ENCODE data around the genes PSME1, TGM1 and RABGGTA.

DNA sequence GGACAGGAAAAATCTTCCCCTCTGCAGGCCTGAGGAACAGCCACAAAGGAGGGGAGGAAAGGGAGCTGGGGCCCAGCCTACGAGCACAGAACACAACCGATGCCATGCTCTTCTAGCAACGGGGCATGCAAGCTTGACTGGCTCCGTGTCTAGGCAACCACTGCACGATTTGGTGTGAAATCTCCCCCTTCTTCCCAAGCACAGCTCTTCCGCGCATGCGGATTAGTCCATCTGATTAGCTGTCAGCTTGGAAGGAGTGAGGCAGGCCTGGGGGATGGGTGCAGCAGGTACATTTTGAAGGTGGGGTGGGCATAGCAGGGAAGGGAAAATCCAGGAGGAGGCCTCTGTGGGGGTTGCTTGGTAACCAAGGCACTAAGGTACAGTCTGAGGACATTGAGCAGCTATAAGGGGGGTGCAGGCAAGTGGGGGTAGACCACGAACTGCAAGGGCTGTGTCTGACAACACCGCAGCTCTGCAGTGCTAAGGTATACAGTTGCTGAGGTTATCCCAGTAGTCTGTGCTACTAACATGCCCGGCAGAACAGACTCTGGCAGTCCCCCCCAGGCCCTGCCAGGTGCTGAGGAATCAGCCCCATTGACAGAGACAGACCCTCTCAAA, 1.4 kb upstream of the MYH7 start:
- PRO-cap, result no peak
- RAMPAGE, long total RNA, result no peak

DNA sequence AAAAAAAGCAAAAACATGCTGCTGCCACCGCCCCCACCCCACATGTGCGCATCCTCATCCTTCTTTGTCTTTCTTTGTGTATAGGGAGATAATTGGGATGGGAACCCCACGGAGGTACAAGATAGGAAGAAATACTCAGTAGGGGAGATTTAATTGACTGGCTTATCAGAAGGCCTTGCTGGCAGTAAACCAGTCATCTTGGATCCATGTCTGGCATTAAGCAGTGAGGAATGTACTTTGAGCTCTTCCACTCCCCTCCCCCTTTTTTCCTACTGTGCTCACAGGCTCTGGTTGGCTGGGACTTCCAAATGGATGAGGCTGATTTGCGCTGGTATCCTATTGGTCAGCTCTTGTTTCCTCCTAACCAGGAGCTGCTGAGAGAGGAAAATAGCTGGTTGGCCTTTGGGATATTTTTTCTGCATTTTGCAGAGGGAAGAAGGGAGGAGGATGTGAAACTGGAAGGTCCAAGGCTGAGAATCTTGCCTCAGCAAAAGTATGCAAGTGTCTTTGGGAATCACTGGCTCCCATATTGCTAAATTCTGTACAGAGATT, 24.7 kb downstream of the NGDN start:
- PRO-cap, result no peak
- RAMPAGE, long total RNA, result no peak

DNA sequence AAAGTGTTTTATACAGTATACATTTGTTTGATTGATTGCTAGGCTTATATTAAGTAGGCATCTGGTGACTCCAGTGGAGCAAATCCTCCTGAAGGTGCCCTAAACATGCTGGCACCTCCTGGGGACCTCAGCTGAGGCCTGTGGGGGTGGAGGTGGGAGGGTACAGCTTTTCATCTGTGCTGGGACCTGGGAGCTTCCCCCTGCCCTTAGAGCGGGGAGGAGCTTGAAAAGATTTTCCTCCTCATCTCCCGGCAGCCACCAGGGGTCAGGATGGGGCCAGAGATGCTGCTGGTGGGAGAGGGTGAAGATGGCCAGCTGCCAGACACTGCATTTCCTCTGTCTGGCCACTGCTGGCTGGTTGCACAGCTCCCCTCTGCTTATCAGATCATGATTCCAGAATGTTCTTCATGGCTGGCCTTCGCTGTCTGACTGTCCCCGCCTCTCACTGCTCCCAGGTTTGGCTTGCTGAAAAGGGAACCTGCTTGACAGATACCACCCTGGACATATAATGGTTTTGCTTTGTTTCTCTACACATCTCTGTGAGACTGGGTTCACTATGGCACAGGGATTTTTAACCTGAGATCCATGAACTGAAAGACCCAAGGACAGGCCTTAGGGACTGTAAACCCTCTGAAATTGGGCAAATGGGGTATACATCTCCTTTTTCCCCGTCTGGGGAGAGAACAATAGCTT, 10.5 kb upstream of the JPH4 start:
- PRO-cap, result no peak
- RAMPAGE, long total RNA, result no peak

DNA sequence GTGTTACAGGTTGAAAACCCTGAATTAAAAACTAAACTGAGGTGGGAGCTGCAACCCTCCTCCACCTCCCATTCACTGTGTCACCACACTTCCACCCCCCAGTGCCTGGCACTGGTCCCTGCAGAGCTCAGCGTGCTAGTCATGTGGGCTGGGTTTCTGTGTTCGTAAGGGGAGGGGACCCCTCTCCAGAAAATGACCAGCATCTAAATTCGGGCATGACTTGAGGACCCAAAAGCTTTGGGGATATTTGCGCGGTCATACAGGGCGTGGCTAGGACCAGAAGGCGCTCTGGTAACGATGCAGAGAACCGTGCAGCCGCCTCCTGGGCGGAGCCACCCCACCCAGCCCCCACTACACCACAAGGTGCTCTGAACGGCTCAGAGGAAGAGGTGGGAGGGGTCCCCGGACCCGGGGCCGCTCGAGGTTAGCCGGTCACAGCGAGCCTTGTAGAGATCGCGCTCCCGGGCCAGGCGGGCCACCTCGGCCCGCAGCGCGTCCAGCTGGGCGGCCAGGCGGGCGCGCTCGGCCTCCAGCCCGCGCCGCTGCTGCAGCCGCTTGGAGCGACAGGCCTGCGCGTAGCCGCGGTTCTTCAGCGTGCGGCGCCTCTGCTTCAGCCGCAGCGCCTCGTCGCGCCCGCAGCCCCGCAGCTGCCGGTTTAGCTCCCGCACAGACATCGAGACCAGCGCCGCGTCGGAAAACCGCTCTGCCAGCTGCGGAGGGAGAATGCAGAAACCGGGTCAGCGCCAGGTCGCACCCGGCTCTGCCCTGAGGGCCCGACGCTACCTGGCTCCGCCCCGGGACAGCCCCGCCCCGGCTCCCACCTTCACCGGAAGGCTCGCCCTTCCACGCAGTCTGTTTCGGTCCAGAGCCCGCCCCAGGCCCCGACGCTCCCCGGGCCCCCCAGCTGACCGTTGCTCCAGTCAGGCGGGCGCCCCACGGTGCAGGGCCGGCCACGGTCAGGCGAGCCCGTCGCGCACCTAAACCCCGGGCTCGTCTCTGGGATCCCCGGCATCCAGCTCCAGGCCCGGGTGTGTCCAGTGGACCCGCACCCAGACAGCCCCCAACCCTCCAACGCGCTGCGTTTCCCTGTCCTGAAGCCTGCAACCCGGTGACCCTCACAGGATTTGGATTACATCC, 9.9 kb downstream of the CPNE6 start:
- PRO-cap, result bidirectional peak, plus-strand start at position 449 of the sequence, minus-strand start at position 79 of the sequence; bidirectional peak, plus-strand start at position 826 of the sequence, minus-strand start at position 762 of the sequence
- RAMPAGE, long total RNA, result no peak

DNA sequence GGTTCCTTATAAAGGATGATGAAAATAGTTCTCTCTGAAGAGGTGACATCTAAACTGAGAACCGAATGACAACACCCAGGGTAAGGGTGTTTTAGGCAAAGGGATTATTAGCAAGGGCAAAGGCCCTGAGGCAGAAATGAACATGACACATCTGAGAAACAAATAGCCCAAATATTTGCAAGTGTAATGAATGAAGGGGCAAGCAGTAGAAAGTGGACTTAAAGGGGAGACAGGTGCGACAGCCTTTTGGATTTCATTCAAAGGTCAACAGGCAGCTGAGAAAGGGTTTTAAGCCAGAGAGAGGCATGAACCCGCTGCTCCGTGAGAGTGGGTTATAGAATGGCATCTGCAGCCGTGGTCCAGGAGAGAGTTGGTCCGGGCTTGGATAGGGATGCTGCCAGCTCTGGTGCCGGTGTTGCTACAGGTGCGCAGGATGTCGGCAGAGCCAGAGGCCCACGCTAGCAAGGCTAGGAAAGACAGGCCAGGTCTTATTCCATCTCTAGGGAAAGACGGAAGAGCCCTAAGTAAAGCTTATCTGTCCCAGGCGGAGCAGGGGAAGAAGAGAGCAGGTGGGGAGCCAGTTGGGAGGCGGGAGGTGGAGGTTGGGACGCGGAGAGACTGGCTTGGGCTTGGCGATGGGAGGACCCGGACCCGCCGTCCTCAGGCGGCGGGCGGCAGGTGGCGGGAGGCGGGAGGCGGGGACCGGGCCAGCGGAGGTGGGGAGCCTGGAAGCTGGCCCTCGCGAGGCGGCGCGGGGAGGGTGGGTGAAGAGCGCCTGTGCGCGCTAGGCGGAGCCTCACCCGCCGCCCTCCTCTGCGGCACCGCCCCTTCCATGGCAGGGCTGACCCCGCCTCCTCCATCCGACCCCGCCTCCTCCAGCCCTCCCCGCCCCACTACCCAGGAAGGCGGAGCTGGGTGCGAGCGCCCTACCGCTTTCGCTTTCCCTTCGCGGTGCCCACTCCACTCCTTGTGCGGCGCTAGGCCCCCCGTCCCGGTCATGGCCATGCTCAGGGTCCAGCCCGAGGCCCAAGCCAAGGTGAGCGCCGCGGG, at the start of gene PSME1:
Gene PSME1 (plus strand): TSS at position 929 of the 1,050 bp plus-strand sequence.
- PRO-cap, result bidirectional peak, plus-strand start at position 938 of the sequence, minus-strand start at position 680 of the sequence
- RAMPAGE, long total RNA, result start-site peak on the plus strand centred at position 944 of the sequence, 40 bp wide, 4,915 and 1,362 reads in 2 replicates

- PRO-cap, result no peak
- RAMPAGE, long total RNA, result no peak
Measured at GRCh38 chr14:24185638-24186458, 2.8 kb downstream of the IPO4 start.

DNA sequence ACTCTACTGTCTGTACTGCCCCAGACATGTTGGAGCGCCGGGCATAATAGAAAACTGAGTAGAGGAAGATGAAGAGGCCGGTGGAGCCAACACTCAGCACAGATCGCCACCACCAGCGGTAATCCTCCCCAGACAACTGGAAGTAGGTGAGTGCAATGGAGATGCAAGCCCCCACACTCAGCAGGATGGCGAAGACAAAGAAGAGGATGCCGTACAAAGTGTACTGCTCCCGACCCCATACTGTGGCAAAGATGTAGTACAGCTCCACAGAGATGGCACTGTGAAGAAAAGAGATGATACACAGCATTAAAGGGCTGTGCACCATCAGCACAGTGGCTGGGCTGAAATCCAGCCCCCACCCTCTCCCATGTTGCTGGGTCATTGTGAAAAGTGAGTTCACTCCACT, 918 bp upstream of the IPO4 start:
- PRO-cap, result no peak
- RAMPAGE, long total RNA, result no peak

- PRO-cap, result no peak
- RAMPAGE, long total RNA, result no peak
Measured at GRCh38 chr14:24202570-24203329, 2.7 kb upstream of the TSSK4 start.

DNA sequence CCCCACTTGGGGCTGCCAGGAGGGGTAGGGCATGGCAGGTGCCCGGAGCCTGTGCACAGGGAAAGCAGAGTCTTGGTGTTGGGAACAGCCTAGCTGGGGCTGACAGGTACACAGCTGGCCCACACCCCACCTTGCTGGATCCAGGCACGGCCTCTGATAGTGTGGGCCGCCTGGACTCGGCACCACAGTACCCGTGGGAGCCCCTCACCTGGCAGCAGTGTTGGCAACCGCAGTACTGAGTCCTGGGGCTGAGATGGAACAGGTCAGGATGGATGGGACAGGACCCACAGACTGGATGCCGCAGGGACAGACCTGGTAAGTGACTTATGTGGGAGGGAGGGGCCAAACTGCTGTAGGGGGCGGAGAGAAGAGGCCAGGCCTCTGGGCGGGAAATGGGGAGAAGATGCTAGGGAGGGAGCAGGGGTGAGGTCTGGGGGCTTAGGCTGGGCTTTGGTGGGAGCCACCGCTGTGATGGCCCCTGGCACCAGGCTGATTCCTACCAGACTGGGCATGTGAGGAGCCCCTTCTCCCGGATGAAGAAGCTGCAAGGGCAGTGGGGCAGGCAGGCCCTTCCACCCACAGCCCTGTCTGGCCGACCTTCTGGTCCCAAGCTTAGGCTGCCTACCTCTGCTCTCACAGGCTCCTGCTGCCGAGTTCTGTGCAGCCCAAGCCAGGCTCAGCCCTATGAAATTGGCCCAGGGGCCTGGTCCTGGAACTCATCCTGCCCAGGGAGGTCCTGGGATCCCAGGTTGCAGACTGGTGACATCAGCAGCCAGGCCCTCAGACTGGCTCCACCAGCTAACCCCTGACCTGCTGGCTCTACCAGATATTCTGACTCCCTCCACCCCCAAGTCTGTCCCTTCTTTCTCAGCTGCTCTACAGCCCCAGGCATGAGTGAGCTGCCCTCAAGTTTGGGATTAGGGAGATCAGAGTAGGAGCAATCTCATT, at the start of gene TGM1:
Gene TGM1 (minus strand): TSS at position 297 of the 948 bp plus-strand sequence.
- PRO-cap, result no peak
- RAMPAGE, long total RNA, result no peak

DNA sequence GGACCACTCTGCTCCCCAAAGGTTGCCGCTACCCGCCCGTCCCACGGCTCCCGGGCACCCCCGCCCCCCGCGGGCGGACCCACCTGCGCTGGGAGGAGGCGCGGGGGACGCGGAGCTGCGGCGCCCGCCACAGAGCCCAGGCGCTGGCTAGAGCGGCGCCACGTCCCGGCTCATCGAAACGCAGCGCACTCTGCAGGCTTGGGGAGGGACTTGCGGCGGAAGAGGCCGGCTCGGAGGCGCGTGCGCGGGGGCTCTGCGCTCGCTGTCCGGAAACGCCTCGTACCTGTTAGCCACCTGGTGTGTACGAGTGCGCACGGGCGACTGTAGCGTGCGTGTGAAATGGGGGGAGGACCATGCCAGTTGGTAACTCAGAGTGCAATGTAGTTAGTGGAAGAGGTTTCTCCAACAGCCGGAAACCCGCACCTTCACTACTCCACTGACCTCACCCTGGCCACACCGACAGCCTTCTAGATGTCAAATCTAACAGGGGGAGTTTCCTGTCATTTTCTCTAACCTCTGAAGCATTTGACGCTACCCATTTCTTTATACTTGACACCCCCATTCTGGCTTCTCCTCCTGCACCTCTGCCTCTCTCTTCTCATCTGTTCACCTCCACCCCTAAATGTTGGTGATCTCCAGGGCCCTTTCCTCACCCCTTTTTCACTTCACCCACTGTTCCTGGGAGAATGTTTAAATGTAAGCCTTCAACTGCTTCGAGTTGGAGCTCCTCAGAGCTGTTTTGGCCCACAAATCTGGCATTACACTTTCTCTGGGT, at the start of gene RABGGTA:
Gene RABGGTA (minus strand): TSS at position 194 of the 775 bp plus-strand sequence.
- PRO-cap, result bidirectional peak, plus-strand start at position 286 of the sequence, minus-strand start at position 58 of the sequence
- RAMPAGE, long total RNA, result no peak

DNA sequence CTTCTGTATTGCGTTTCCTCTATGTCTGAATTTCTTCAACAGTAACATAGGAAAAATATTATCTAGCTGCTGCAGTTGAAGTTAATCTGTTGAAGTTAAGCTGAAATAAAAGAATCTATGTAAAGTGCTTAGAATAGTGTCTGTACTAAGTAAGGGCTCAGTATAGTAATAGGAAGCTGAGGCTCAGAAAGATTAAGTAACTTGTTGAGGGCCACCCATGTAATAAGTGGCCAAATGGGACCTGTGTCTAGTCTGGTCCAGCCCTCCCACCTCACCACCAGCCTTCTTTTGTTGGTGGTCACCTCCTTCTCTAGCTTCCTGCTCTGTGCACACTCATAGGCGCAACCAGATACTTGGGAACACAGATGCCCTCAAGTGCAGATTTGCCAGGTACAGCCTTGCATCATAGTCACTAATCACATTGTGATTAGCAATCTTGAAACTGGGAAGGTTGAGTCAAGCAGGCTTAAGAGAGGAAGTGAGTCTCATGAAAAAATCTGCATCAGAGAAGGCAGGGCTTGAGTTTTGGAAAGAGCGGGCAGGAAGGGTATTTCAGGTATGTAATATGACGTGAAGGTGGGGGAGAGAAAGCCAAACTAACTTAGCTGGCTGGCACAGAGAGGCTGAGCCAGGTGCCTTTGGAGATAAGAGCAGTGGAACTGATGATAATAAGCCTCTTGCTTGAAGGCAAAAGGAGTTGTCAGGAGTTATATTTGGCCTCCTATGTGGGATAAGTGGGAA, 2.6 kb upstream of the RABGGTA start:
- PRO-cap, result no peak
- RAMPAGE, long total RNA, result no peak

DNA sequence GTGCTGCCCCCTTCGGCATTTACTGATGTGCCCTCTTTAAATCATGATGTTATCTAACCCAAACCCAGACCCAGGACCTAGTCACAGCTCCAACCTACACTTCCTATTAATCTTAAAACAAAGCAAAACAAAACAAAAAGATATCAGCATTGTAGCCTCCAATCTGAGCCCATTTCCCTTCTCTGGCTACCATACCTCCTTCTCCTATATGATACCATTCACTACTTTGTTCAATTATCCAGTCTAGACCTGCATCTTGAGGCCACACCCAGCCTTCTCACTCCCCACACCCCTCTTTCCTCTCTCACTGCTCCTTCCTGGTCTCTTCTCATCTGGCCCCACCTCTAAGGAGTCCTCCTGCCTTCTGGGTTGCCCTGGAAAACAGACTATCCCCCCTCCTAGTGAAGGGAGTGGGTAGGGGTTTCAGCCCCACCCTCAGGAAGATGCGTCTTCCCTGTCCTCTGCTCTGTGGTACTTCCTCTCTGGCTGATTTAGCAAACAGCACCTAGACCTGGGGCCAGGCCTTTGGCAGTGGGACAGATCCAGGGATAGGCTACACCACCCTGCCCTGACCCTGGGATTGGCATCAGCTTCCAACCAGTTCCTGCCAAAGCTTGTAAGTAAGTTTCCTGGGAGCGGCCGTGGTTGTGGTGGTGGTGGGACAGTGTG, 3.2 kb downstream of the LTB4R start:
- PRO-cap, result no peak
- RAMPAGE, long total RNA, result no peak

- PRO-cap, result no peak
- RAMPAGE, long total RNA, result no peak
Measured at GRCh38 chr14:24315778-24316459, 4.6 kb downstream of the LTB4R start.

DNA sequence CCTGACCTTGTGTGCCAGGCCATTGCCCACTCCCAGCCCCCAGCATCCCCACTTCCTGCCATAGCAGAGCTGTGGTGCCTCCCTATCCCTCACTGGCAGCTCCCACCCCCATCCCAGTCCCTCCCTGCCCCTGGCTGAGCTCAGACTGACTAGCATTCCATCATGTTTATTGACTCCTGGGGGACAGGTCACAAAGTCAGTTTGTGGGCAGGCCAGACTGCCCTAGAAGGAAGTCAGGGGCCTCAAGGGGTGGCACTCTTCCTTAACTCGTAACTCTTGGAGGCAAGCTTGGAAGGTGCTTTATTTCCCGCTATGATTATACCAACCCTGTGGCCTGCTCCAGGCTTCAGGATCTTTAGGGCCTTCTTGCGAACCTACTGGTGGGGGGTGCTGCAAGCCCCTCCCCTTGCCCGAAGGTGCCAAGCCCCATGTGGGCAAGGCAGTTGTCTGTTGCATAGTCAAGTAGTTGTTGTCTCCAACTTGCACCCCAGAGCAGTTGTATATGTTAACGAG, 1.1 kb upstream of the ADCY4 start:
- PRO-cap, result no peak
- RAMPAGE, long total RNA, result no peak

- PRO-cap, result bidirectional peak, plus-strand start at chr14:24367637, minus-strand start at chr14:24367571
- RAMPAGE, long total RNA, result no peak
Measured at GRCh38 chr14:24367425-24367754, 594 bp upstream of the NFATC4 start.

- PRO-cap, result no peak
- RAMPAGE, long total RNA, result no peak
Measured at GRCh38 chr14:24399442-24400005, 721 bp downstream of the NYNRIN start.

DNA sequence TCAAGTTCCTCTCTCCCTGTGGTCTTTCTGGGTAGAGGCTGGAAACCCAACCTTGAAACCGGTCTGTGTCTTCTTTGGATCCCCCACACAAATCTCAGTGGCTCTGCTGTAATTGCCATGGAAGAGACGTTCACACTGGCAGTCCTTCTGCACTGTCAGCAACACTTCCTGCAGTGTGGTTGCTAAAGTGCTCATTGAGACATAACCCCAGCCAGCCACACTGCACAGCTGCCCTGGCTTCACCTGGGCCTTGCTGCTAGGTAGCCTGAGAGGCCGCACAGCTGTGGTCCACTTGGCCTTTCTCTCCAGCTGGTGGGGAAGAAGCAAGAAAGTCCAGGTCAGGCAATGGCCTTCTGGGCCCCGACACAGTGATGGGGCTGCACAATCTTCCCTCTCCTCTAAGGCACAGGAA, 2.4 kb downstream of the GZMH start:
- PRO-cap, result no peak
- RAMPAGE, long total RNA, result no peak

GRCh38 chr14:24818863-24819742, 185.1 kb upstream of the GZMB start:
- PRO-cap, result no peak
- RAMPAGE, long total RNA, result no peak

- PRO-cap, result no peak
- RAMPAGE, long total RNA, result no peak
Measured at GRCh38 chr14:24840391-24840810, 206.4 kb upstream of the GZMB start.

GRCh38 chr14:25035100-25035764, 14.7 kb downstream of the STXBP6 start:
- PRO-cap, result no peak
- RAMPAGE, long total RNA, result no peak

All from OCI-LY7 (cell line).